Camera-type eye (tissue), 1 donor: Measurements from ENCODE around the gene KCNT2.

DNA sequence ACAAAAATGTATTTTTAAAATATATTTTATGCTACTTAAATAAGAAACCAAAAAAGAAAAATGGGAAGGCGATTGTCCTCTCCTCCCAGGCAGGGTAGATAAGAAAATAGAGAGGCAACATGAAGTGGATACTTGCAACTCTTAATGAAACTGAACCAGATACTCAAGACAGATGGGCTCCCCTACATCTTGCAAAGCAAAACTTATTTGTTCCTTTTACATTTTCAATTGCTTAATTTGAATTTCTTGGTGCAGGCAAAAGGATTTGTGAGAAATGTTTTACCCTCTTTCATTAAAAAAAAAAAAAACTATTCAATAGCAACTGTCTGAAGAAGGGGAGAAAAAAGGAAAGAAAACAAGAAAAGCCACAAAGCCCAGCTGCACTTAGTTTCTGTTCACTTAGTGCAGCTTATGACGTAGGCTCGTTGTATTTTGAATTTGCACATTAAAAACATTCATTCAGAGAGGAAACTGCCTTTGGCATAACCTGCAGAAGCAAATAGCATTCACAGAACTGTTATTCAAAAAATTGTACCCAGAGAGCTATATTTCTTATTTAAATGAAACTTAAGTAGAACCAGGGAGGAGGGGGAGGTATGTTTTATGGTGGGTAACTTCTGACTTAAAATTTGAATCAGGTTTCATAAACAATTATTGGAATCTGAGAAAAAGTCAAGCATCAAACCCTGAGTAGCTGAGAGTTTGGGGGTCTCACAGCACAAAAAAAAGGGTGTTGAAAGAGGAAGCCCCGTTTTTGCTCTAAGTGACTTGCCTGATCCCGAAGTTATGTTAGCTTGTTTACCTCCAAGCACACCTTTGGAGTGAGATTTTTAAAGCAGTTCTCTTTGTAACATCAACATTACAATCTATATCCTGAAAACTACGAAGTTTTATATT, 36.6 kb upstream of the RGS1 start:
- RAMPAGE, long total RNA: no peak

DNA sequence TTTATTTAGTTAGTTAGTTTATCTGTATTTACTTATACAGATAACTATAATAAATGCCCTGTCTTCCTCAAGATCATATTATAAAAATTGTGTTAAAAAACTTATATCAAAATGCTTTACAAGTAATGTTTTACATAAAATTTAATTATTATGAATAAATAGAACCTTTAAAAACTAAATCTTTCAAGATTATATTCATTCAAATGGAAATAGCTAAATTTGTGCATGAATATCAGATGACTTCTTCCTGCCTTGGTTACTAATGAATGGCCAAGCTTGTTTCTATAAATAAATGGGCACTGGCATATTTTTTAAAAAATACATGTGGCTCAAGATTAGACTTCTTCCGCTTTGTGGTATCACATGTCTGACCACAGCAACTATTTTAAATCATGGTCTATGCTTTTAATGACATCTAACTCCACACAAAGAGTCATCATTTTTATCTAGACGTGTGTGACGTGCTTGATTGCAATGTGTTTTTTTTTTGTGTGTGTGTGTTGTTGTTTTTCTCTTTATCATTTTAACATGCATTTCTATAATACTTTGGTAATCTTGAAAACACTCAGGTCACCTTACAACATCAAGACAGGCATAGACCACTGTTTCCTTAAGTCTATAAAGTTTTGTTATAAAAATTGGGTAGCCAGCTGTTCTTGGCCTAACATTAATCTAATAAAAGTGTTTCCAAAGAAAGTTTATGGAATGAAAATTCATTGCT, 29.4 kb downstream of the RGS1 start:
- RAMPAGE, long total RNA: no peak

DNA sequence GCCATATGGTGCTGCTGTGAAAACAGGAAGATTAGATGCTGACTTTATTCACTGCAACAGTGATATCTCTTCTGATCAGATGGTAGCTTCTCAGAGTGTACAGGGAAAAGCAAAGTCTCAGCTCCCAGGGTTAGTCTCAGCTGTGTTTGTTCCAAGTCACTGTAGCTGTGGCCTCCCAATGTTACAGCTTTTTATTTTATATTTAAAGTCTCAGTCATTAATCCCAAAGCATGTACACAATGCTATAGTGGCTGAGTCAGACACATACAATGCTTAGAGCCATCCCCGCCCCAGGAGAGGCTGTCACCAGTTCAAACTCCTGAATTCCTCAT, 42.7 kb upstream of the RGS2 start:
- RAMPAGE, long total RNA: no peak

- RAMPAGE, long total RNA: no peak
Observed at GRCh38 chr1:192807937-192808964, 588 bp upstream of the RGS2 start.

GRCh38 chr1:192936452-192937100, 122.6 kb downstream of the UCHL5 start:
- RAMPAGE, long total RNA: no peak

DNA sequence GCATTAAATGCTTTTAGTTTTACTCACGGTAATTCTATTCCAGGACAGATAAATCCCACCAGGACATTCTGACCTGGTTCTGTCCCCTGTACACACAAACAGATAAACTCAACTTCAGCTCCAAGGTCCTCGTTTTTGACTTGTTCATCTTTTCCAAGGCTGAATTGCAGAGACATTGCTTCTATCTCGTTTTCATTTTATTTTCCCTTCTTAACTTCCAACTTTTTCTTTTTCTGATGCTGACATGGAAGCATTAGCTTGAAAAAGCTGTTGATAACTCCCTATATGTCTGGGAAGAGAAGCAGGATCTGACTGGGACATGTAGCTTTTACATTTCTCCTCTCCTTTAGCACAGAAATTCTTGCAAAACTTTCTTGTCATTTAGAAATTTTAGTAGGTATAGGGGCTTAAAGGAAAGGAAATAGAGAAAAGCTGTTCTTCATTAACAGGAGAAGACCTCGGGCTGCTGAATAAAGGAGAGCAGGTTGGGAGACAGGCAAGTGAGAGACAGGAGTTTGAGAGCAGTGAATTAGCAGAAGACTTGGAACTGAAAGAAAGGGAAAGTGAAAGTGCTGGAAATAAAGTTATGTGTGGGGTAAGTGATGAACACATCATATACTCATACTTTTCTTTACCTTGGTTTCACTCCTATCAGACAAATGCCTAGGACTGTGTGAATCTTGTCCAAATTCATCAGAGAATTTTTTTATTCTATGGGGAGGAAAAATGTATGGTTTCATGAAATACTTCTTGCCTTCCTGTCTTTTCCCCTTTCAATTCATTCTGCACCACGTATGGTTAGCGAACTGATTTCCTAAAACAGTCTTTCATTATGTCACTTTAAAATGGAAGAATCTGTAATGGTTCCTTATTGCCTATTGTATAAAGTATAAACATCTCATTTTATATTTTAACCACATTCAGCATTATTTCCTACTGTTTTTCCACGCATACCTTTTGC, 231.9 kb upstream of the B3GALT2 start:
- RAMPAGE, long total RNA: no peak

DNA sequence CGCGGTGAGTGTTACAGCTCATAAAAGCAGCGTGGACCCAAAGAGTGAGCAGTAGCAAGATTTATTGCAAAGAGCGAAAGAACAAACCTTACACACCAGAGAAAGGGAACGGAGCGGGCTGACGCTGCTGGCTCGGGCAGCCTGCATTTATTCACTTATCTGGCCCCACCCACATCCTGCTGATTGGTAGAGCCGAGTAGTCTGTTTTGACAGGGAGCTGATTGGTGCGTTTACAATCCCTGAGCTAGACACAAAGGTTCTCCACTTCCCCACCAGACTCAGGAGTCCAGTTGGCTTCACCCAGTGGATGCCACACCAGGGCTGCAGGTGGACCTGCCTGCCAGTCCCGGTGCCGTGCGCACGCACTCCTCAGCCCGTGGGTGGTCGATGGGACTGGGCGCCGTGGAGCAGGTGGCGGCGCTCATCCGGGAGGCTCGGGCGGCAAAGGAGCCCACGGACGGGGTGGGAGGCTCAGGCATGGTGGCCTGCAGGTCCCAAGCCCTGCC, 1171.5 kb upstream of the B3GALT2 start:
- RAMPAGE, long total RNA: no peak

DNA sequence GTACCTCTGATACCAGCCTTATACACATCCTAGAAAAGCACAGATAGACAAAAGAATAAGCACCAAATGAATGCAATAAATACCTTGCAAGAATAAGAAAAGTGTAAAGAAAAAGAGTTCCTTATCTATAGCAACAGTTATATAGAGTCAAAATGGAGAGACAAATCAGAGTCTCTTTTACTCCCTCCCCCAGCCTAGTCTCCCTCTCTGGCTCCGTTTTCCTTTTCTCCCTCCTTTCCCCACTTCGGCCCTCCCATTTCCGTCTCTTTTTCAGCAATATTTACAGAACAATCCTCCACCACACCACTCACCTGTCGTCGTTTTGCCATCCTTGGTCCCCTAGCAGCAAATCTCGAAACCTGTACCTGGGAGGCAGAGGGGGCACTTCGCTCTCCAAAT, 337 bp downstream of the KCNT2 start:
- RAMPAGE, long total RNA: no peak

GRCh38 chr1:196608303-196609442, at the start of gene KCNT2:
Gene KCNT2, minus strand, starts transcription at chr1:196608440.
- RAMPAGE, long total RNA: start-site peak on the minus strand at chr1:196608270-196608891, 52 reads

DNA sequence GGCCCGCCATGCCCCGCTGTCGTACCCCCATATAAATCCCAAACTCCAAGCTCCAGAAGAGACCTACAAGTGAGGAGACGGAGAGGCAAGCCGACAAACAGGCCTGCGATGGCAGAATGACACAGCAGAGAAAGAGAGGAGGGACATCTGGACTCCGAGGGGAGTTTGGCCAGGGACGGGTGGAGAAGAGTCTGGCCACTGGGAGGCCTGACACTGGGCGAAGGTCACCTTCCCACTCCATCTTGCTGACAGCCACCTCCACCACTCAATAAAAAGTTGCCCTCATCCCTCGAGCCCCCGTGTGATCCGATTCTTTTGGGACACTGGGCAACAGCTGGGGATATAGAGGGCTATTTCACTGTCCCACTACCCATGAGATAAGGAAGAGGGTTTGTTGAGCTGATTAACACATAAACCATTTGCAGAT, 1.8 kb upstream of the CFH start:
- RAMPAGE, long total RNA: no peak

DNA sequence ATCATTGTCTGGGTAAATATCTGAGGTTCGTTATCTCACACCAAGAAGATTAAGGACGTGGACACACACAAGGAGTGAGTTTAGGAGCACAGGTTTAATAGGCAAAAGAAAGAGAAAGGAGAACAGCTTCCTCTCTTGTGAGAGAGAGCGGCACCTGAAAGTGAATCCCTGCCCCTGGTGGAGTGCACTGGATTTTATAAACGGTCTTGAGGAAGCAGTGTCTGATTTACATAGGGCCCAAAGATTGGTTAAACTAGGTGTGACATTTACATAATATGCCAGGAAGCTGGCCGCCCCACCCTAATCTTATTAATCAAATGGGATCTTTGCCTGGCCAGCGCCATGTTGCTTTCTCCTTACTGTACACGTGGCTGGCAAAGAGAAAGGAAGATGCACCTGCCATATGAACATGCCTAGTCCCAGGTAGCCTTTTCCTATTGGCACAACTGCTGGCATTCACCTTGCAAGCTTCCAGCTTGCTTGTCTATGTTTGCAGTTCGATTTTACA, 38.7 kb downstream of the CFH start:
- RAMPAGE, long total RNA: no peak

- RAMPAGE, long total RNA: no peak
Observed at GRCh38 chr1:197146767-197147357, 393 bp upstream of the ASPM start.

DNA sequence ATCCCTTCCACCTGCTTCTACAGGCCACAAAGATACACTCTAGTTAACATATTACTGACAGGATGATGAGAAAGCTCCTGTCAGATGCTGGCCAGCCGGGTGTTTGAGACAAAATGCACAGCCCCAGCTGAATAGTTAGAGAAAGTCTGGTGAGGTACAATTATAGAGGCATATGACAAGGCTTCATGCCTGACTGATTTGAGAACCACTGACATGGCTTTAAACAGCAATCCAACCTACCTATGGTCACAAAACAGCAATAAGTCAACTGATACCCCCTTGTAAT, 137.0 kb downstream of the DENND1B start:
- RAMPAGE, long total RNA: no peak

- RAMPAGE, long total RNA: no peak
Observed at GRCh38 chr1:197690050-197690726, 85.1 kb downstream of the DENND1B start.

DNA sequence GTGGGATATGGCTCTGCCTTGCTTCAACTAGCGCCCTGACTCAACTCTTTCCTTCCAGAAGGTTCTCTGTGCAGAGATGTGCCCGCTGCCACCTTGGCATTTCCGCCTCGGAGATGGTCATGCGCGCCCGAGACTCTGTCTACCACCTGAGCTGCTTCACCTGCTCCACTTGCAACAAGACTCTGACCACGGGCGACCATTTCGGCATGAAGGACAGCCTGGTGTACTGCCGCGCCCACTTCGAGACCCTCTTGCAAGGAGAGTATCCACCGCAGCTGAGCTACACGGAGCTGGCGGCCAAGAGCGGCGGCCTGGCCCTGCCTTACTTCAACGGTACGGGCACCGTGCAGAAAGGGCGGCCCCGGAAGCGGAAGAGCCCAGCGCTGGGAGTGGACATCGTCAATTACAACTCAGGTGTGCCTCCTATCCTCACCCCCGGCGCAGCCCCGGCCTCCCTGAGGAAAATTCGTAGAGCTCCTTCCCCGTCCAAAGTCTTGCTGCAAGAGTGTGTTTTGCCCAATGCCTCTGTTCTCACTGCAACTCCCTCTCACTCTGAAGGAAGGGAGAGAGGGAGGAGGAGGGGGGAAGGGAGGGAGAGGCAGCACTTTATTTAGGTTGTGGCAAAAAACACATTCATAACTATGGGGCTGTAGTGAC, 4.2 kb downstream of the LHX9 start:
- RAMPAGE, long total RNA: no peak

DNA sequence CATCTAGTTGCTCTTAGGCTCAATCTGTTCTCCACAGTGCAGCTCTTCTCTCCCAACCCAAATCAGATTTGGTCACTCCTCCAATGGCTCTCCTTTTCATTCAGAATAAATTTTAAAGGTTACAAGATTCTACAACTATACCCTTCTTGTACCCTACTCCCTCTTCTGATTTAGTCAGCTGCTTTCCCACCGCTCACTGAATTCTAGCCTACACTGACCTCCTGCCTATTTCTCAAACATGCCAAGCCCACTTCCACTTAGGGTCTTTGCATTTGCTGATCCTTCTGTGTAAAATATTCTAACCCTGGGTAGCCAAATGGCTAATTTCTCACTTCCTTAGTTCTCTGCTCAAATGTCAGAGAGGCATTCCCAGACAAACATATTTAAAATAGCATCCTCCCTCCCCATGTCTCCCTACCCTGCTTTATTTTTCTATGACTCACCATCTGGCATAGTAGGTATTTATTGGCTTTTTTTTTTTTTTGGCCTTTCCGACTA, 1.8 kb upstream of the NEK7 start:
- RAMPAGE, long total RNA: no peak

- RAMPAGE, long total RNA: no peak
Observed at GRCh38 chr1:198167297-198168187, 10.7 kb downstream of the NEK7 start.

DNA sequence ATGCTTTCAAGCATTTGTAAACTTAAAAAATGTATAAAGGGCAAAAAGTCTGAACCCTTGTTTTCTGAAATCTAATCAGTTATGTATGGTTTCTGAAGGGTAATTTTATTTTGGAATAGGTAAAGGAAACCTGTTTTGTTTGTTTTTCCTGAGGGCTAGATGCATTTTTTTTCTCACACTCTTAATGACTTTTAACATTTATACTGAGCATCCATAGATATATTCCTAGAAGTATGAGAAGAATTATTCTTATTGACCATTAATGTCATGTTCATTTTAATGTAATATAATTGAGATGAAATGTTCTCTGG, 164.3 kb downstream of the NEK7 start:
- RAMPAGE, long total RNA: no peak

DNA sequence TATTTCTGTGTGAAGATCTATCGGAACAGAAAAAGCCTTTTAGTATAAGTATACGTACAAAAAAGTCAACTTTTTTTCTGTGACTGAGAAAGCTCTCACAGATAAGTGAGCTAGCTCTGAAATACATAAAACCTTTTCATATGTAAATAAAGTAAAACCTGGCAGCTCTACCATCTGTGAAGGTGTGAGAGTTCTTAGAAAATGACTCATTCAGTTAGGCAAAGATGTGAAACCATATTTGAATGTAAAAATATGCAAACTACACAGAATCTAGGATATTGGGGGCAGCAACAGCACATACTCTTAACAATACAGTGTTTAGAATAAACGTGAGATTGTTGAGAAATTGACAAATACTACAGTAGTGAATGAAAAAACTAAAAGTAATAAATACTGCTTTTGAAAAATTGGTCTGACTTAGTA, 19.9 kb downstream of the ATP6V1G3 start:
- RAMPAGE, long total RNA: no peak

DNA sequence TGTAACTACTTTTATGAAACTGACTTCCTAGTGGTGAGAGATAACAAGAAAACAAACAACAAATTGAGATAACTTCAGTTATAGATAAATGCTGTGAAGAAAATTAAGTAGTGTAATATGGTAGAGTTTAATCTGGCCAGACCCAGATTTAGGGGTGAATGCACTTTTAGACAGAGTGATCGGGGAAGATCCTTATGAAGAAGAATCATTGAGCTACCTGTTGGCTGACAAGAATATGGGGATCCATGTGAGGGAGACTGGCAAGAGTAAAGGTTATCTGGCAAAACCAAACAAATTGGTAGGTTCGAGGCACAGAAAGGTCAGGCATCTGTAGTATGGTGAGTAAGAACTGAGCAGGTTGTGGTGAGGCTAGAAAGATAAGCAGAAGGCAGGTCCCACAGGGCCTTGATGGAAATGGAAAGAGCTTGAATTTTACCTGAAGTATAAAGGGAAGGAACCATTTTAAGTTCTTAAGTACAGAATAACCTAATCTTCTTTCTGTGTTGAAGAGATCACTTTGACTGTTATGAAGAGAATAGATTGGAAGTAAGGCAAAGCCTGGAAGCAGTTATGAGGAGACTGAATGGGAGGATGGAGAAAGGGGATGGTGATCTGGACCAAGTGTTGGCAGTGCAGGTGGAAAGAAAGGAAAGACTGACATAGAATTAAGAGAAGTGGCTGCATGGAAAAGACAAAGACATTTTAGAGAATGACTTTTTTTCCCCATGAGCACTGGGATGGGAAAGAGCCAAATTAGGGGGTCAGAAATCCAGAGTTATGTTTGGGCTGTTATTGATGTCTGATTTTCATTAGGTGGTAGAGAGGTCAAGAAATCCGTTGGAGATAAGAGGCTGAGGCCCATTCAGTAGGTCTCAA, 11.2 kb downstream of the PTPRC start:
- RAMPAGE, long total RNA: no peak